Paraaortic lymph node (tissue), 1 donor: Measurements from ENCODE around the genes FLRT1, DNAJC4 and PRDX5.

- PRO-cap = no peak
Observed at GRCh38 chr11:63241101-63241564, 2.3 kb downstream of the SLC22A25 start.

- PRO-cap = no peak
Observed at GRCh38 chr11:63246687-63247542, 3.5 kb upstream of the SLC22A25 start.

DNA sequence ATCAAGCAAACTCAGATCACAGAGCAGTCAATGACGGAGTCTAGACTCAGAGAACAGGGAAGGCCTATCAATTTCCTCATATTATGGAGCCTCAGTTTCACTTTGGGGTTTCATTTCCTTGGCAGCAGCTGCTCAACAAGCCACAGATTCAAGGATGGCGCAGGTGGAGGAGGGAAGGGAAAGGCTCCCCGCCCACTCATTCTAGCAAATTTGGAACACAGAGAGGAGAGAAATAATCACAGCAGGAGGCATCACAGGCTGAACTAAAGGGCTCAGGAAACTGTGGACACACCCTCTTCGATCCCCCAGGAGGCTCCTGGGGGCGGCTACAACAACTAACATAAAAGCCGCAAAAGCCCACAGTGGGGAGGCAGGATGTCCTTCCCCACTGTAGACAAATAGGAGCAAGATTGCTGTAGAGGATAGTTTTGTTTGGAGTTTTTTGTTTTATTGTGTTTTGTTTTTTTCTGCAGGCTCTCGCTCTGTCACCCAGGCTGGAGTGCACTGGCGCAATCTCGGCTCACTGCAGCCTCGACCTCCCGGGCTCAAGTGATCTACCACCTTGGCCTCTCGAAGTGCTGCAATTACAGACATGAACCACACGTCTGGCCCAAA, 3.5 kb downstream of the PLAAT3 start:
- PRO-cap = no peak

DNA sequence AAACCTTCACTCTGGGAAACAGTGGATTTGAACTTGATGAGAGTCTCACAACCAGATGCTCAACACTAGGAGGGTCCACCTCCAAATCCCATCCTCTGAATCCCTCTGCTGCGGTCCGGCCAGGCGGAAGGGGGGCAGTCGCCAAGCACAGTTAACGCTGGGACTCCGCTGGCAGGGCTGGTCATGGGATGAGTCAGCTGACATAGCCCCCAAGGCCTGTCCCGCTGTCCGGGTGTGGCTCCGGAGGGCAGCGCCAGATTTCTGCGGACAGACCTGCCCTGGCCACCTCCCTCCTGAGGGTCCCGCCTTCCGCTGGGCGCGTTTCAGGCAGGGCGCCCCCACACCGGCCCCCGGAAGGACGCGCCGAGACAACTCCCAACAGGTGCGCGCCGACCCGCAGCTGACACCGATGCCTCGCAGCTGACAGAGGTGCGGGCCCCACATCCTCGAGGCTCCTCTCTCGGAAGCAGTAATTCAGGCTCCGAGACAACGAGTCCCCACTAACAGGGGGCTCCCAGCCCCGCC, 721 bp downstream of the PLAAT3 start:
- PRO-cap = bidirectional peak, plus-strand start at position 256 of the sequence, minus-strand start at position 156 of the sequence

DNA sequence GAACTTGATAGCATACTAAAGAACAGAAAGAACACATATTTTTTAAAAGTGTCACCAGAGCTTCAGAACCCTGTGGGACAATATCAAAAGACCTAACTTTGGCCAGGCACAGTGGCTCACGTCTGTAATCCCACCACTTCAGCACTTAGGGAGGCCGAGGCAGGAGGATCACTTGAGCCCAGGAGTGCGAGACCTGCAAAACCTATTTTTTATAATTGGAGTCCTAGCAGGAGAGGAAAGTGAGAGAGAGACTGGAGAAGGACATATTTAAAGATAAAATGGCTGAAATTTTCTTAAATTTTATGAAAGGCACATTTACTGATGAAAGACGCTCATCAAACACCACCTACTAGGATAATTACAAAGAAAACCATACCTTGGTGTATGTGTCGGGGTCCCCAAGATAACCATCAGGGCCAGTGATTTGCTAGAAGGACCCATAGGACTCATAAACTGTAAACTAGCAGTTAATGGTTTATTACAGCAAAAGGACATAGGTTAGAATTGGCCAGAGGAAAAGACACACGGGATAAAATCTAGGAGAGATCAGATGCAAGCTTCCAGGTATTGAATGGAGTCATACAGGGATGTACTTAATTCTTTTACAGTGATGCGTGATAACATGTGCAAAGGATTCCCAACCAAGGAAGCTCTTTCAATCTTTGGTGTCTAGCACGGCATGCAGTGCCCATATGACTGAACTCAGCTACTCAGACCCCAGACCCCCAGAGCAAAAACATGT, 40.8 kb downstream of the ZFTA start:
- PRO-cap = no peak

GRCh38 chr11:63758049-63759263, 10.1 kb downstream of the ZFTA start:
- PRO-cap = no peak

GRCh38 chr11:63764807-63765211, 3.8 kb downstream of the ZFTA start:
- PRO-cap = no peak

- PRO-cap = no peak
Observed at GRCh38 chr11:63882750-63883220, 34.2 kb downstream of the RCOR2 start.

GRCh38 chr11:63889267-63889863, 27.6 kb downstream of the RCOR2 start:
- PRO-cap = no peak

DNA sequence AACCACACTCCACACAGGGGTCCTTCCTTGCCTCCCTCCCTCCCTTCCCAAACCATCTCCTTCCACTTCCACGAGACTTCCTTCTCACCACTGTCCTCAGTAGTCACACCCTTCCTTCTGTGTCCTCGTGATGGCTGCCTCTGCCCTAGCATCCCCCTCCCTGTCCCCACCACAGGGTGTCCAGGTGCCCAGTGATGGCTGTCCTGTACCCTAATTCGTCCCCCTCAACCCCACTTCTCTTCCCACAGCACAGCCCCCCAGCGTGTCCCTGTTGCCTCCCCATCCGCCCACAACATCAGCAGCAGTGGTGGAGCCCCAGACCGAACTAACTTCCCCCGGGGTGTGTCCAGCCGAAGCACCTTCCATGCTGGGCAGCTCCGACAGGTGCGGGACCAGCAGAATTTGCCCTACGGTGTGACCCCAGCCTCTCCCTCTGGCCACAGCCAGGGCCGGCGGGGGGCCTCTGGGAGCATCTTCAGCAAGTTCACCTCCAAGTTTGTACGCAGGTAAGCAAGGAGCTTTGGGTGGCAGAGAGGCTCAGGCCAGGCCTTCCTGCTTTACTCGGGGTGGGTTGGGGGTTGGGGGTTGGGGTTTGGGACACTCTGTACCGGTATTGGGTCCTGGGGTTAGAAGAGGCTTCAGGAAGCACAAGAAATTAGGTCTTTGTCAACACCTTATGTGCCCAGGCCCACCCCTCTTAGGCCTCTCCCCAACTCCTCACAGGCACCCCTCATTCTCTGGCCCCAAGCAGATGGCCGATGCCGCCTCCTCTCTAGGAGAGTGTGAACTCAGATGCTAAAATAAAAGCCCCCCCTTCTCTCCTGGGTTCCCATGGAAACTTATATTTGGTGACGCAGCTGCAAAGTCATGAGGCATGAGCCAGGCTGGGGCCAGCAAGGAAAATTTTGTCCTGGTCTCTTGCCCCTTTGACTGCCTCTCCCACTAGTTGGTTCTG, 12.1 kb downstream of the RCOR2 start:
- PRO-cap = no peak

DNA sequence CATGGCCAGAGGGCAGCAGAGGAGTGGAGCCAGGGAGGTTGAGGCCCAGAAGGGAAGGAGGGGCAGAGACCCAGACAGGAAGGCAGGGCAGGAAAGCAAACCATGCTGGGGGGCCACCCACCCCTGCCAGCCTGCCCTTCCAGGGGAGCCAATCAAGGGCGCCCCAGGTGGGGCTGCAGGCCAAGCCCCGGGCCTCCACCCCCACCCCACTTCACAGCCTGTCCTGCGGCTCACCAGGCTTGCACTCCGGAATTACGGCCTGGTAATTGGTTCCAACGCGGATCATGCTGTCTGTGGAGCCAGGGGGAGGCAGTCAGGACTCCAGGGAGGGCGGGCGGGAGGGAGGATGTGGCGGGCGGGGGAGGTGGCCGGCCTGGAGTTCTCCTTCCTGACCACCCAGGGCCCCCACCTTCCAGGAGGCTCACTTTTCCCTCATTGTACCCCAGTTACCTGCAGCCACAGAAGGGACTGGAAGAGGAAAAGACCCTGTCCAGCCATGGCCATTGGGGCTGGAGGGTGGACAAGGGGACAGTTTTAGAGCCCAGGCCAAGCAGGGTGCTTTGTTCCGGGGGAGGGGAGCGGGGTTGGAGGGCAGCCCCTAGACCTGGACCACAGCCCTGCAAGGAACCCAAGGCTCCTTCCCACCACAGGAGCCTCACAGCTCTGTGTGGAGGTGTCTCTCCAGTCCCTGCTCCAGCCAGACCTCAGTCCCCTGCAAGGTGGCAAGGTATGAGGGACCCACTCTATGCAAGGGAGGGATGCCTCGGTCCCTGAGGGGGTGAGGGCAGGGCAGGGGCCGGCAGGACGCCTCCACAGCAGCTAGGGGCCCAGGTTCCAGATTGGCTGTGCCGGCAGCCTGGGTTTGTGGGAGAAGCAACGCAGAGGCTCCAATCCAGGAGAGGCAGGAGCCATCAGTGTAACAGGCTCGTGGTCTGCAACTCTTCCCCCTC, 1.4 kb downstream of the RCOR2 start:
- PRO-cap = no peak

DNA sequence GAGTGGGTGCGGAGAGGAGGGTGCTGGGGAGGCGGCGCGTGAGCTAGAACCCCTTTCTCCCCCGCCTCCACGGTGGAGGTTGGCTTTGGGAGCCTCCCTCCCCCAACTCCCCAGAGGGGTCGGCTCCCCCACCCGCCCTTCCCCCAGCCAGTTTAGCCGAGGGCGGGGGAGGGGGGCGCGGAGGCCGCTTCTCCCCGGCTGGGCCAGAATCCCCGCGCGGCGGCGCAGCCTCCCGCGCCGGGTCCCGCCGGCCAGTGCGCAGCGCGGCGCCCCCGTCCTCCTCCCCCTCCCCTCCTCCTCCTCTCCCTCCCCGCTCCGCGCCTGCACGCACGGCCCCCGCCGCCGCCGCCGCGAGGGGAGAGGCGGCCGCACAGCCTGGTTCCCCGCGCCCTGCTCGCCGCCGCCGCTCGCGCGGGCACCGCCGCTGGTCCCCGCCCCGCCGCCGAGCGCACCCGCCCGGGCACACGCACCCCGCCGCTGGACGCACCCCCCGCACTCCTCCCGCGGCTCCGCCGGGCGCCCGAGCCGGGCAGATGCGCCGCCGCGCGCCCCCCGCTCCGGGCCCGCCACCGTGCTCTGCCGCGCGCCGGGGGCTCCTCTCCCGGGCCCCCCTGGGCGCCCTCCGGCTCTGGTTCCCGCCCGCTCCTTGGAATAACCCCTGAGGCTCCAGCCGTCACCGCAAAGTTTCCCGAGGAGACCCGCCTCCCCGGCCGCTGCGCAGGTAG, at the start of gene FLRT1:
FLRT1 (plus strand) TSS at position 493 of the 725 bp plus-strand sequence.
- PRO-cap = no peak

DNA sequence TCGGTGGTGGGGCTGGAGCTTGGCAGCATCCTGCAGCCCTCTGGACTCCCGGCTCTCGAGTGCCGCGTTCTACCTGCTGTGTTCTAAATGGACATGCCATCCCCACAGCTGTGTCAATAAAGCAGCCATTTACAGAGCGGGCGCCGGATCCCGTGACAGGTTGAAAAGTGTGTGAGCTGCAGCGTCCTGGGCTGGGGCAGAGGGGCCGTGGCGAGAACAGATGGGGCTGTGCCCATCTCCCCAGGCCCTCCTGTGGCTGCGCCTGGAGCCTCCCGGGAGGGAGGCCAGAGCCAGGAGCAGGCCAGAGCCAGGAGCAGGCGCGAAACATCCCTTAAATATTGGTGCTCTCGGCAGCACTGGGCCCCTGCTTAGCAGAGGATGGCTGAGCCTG, 46.1 kb downstream of the FLRT1 start:
- PRO-cap = no peak

DNA sequence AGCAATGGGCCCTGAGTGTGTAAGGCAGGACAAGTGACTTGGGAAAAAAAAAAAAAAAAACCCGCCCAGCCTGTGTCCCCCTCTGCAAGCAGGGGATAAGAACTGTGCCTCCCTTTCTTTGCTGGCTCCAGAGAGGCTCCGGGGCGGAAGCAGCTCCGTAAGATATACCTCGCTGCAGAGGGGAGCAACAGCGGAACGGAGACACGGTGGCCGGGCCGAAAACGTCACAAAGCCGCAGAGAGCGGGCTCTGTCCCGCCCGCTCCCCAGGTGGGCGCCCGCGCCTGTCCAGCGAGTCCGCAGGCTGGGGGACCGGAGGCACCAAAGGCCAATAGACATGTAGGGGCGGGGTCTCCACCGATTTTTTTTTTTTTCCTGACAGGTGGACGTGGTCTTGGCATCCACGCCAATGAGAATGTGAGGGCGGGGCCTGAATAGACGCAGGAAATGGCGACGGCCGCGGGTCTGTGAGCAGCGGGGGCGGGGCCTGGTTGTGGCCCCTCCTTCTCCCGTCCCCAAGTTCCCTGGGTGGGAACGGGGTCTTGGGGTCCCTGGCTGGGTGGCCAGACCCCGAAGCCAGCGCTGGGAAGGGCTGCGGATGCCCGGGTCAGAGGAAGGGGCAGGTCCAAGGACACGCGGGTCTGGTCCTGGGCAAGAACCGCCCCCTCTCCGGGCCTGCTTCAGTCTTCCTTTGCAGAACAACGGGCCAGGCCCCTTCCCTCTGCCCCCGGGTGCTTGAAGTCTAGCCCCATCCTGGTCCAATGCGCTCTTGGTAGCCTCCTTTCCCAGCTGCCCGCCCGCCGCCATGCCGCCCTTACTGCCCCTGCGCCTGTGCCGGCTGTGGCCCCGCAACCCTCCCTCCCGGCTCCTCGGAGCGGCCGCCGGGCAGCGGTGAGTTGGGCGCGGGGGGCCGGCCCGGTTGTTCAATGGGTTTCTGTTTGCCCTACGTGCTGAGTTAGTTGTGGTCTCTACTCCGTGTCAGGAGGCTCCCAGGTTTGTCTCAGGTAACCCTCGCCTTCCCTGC, at the start of gene DNAJC4:
DNAJC4 (plus strand) TSS at position 497 of the 1,022 bp plus-strand sequence.
- PRO-cap = bidirectional peak, plus-strand start at position 193 of the sequence, minus-strand start at position 129 of the sequence; bidirectional peak, plus-strand start at position 516 of the sequence, minus-strand start at position 327 of the sequence

GRCh38 chr11:64258647-64259405, 7.5 kb downstream of the PLCB3 start:
- PRO-cap = no peak

- PRO-cap = no peak
Observed at GRCh38 chr11:64312894-64313556, 4.3 kb downstream of the TRMT112 start.

GRCh38 chr11:64317374-64318356, at the start of gene PRDX5:
Gene PRDX5, plus strand, starts transcription at chr11:64318121.
- PRO-cap = bidirectional peak, plus-strand start at chr11:64317677, minus-strand start at chr11:64317542; bidirectional peak, plus-strand start at chr11:64318150, minus-strand start at chr11:64318074

GRCh38 chr11:64320298-64321212, 2.6 kb downstream of the PRDX5 start:
- PRO-cap = no peak

DNA sequence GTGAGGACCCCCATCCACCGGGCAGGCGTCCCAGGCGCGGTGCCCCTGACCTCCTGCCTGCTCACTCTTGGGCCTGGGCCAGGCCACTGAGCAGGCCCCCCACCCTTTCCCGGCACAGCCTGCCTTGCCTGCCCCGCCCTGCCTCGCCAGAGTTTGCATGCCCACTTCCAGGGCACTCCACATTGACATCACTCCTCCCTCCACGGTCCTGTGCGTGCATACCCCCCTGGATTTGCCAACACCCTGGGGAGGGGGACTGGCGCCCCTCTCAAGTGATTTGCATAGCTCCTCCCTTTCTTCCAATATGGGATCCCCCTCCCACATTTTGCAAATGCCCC, 457 bp downstream of the RPS6KA4 start:
- PRO-cap = no peak

DNA sequence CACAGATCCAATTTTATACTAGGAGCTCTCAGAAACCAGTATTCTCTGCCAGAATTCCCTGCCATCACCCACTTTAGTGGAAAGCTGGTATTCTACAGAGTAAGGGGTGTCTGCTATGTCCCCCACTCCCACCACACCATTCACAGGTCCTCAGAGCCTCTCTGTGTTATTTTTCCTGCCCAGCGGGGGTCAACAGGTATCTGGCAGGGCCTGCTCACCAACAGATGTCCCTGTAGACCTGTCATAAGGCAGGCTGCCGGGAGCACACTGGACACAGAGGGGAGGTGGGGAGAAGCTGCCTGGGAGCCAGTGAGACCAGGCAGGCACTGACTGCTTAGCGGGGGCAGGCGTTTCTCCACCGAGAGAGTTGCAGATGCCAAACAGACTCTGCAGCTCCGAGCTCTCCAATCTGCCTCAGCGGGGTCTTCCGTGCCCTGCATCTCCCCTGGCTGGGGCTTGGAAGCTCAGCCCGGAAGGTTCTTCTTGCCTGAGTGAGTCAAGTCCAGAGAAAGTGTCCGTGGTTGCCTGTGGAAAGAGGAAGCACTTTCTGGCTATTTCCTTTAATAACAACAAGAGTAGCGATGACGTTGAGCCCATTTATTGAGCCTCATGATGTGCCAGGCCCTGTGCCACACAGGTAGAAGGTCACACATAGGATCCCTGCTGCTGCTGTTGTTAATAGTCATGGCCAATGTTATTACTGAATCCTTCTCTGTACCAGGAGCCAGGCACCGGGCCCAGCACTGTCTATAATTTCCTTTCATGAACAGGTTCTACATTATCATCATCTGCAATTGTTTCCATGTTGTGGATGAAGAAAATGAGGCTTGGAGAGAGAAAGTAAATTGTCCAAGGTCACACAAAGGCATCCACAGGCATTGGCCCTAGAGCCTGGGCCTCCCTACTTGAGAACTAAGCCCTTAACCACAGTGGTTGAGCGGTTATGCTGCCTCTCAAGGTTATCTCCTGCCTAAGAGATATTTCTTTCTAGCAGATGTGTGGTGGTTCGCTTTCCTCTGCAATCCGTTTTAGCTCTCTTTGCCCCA, 26.6 kb downstream of the RPS6KA4 start:
- PRO-cap = bidirectional peak, plus-strand start at position 629 of the sequence, minus-strand start at position 513 of the sequence